ENCODE measurements around the gene ELFN1.

- PRO-cap, 4 experiments, result peak in 2 of 4 experiments; most common plus-strand start chr7:888245 (in 2); most common minus-strand start chr7:888257 (in 2)
- RAMPAGE, long total RNA, 2 experiments, result no peak in any of the 2 experiments
Observed at GRCh38 chr7:887851-888699, 11.7 kb downstream of the GET4 start.

DNA sequence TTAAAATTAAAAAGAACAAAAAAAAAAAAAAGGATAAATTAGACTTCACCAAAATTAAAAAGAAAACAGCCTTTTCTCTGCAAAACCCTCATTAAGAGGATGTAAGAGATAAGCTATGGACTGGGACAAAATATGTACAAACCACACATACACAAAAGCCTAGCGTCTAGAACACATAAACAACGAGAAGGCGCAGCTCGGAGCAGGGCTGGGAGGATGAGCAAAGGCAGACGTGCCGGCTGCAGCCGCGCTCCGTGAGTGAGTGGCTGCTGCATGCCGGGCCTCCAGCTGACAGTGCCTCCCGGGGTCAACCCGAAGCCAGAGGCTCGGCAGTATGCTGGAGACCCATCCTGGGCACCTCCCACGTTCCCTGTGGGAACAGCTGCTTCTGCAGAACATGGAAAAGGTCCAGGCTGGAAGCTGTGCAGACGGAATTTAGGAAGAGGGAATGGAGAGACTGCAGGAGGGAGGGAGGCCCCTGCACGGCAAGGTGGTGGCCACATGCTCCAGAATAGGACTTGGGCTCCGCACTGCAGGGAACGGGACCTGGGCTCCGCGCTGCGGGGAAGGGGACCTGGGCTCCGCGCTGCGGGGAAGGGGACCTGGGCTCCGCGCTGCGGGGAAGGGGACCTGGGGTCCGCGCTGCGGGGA, 3.5 kb upstream of the GPR146 start:
- PRO-cap, 4 experiments, result no peak in any of the 4 experiments
- RAMPAGE, long total RNA, 2 experiments, result no peak in any of the 2 experiments

GRCh38 chr7:1046761-1047367, 2.5 kb downstream of the GPR146 start:
- PRO-cap, 4 experiments, result no peak in any of the 4 experiments
- RAMPAGE, long total RNA, 2 experiments, result no peak in any of the 2 experiments

DNA sequence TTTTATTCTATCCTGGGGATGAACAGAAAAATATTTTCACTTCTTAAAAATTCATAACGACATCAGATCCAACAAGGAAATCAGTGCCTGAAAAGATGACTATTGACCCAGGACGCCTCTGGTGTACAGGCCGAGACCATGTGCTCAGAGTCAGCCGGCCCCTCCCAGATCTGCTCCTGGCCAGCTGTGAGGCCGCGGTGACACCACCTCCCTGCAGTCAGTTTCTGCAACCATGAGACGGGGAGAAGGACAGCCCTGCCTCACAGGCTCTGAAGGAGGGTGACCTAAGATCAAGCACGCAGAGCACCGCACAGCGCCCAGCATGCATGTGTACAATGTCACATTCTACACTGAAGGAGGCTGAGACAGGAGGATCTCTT, 2.7 kb upstream of the GPER1 start:
- PRO-cap, 4 experiments, result no peak in any of the 4 experiments
- RAMPAGE, long total RNA, 2 experiments, result no peak in any of the 2 experiments

GRCh38 chr7:1096376-1096992, 8.6 kb downstream of the GPER1 start:
- PRO-cap, 4 experiments, result no peak in any of the 4 experiments
- RAMPAGE, long total RNA, 2 experiments, result no peak in any of the 2 experiments

GRCh38 chr7:1124922-1125474, 13.0 kb downstream of the C7orf50 start:
- PRO-cap, 4 experiments, result peak in 1 of 4 experiments; most common minus-strand start chr7:1125077 (in 1)
- RAMPAGE, long total RNA, 2 experiments, result no peak in any of the 2 experiments

DNA sequence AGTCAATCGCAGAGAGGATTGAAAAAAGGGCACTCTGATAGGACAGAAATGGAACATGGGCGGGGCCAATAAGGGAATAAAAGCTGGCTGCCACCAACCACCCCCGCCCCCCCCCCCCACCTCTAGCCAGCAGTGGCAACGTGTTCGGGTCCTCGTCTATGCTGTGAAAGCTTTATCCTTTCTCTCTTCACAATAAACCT, 11.7 kb upstream of the ZFAND2A start:
- PRO-cap, 4 experiments, result no peak in any of the 4 experiments
- RAMPAGE, long total RNA, 2 experiments, result no peak in any of the 2 experiments

DNA sequence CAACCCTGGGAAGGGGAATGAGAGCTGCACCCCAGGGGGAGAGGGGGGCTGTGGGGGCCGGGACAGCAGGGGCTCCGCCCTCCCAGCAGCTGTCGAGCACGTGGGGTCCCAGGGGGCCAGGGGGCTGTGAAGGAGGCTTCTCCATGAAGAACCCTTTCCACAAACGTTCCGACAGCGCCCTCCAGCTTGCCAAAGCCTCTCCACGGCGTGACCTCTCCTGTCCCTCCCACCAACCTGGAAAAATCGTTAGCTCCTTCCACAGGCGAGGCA, 66.2 kb downstream of the UNCX start:
- PRO-cap, 4 experiments, result no peak in any of the 4 experiments
- RAMPAGE, long total RNA, 2 experiments, result no peak in any of the 2 experiments

GRCh38 chr7:1447008-1447445, 12.2 kb downstream of the MICALL2 start:
- PRO-cap, 4 experiments, result no peak in any of the 4 experiments
- RAMPAGE, long total RNA, 2 experiments, result no peak in any of the 2 experiments

DNA sequence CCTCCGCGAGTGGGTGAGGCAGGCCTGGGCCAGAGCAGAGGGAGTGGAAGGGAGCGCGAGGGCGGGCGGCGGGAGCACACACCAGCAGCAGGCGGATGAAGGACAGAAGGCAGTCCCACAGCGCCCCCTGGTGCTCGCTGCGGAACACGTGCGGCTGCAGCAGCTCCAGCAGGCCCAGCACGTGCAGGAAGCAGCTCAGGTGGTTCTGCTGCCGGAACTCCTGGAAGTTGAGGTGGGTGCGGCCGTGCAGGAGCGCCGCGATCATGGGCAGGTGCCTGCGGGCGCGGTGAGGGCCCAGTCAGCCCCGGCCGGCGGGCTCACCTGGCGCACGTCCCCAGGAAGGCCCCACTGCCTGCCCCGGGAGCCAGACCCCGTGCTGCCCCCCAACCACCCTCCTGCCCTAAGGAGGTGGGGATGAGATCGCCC, 14.8 kb upstream of the MICALL2 start:
- PRO-cap, 4 experiments, result no peak in any of the 4 experiments
- RAMPAGE, long total RNA, 2 experiments, result no peak in any of the 2 experiments

- PRO-cap, 4 experiments, result no peak in any of the 4 experiments
- RAMPAGE, long total RNA, 2 experiments, result no peak in any of the 2 experiments
Observed at GRCh38 chr7:1487247-1487759, 16.9 kb downstream of the INTS1 start.

DNA sequence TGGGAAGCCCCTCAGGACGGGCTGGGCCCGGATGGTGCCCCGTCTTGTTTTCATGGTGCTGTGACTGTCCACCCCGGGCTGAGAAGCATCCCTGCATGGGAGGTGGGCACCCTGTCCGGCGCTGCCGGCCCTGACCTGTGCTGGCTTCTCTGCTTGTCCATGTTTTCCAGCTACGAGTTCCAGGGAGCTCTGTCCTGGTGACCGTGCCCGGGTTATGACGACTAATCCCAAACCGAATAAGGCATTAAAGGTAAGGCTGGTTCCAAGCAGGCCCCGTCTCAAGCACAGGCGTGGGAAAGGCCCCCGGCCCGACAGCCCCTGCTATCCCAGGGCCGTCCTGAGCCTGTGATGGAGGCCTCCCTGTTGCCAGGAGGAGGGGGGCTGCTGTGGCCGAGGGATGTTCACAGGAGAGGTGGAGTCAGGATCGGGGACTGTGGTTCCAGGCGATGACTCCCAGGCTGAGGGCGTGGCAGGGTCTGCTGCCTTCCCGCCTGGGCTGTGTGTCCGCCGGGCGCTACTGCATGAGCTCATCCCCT, 8.5 kb downstream of the MAFK start:
- PRO-cap, 4 experiments, result no peak in any of the 4 experiments
- RAMPAGE, long total RNA, 2 experiments, result no peak in any of the 2 experiments

GRCh38 chr7:1553376-1554087, 2.5 kb downstream of the TMEM184A start:
- PRO-cap, 4 experiments, result no peak in any of the 4 experiments
- RAMPAGE, long total RNA, 2 experiments, result no peak in any of the 2 experiments

DNA sequence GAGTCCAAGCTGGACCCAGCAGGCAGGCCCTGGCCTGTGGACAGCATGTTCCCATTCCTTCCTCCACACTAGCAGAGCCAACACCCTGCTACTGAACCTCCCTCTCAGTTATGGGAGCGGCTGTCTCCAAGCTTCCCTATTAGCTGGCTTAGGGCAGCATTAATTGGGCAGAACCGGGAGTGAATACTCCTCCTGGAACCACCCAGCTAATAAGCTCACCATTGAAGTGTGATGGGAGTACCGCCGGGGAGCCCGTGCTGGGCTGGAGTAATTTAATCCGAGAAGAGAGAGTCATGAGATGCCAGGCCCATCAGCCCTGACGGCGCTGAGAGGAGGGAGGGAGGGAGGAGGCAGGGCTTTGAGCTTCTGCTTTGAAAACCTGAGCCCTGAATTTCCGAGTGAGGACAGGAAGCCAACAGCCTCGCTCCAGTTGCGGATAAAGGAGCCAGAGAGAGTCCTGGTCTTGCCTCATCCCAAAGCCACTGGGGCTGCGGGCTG, 31.8 kb upstream of the ELFN1 start:
- PRO-cap, 4 experiments, result no peak in any of the 4 experiments
- RAMPAGE, long total RNA, 2 experiments, result no peak in any of the 2 experiments

DNA sequence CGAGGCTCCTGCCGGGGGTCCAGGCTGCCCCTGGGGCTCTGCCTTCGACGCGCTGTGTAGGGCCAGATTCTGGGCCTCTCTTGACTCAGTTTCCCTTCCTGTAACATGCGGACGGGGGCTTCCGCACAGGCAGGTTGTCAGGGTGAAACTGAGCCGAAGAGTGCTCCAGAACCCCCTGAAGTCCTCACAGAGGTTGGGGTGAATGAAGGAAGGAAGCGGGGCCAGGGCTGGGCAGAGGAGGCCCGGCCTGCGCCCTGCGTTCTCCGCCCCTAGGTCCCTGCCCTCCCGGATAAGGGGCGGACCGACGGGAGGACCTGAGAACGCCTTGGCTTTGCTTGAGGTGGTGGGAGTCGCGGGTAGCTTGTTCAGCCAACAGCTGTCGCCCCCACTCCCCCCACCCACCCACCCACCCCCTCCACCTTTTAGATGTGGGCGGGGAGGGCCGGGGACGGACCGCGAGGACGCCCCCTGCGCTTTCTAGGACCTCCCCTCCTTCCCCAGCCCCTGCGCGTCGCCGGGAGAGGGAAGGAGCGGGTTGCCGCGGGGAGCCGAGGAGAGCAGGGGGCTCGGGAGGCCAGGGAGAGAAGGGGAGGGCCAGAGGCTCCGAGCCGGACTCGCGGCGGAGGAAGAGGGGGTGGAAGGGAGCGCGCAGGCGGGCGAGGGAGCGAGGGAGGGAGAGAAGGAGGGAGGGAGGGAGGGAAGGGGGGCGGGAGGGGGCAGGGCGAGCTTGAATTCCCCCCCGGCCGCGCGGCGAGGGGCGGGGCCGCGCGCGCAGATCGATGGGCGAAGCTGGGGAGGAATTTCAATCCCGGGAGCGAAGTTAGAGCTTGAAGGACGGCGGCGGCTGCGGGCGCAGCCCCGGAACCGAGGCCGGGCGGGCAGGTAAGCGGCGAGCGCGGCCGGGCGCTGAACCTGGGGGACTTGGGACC, at the start of gene ELFN1:
Gene ELFN1, plus strand, starts transcription at position 805 of the 929 bp plus-strand sequence.
- PRO-cap, 4 experiments, result peak in 4 of 4 experiments; most common plus-strand start position 823 of the sequence (in 4); most common minus-strand start position 616 of the sequence (in 4)
- RAMPAGE, long total RNA, 2 experiments, result start-site peak on the plus strand in 1 of 2 experiments, centred at position 821 of the sequence, 67 reads per replicate

DNA sequence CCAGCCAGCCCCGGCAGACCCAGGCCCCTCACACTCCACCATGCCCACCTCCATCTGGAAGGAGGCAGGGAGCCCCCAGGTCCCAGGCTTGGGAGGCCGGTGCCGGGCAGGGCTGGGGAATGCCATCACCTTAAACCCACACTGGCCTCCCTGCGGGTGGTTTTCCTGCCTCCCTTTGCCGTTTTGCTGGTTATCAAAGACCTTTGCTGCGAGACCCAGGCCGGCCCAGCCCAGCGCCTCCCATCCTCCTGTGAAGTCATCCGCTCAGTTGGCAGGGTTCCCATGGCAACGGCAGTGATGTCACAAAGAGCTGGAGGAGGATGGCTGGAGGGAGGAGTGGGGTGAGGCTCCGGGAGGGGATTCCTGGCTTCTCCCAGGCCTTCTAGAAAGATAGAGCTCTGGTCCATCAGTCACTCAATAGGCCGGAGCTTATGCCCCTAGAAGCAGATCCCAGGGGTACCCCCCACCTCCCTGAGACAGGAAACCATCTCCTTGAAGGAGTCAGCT, 24.1 kb downstream of the ELFN1 start:
- PRO-cap, 4 experiments, result no peak in any of the 4 experiments
- RAMPAGE, long total RNA, 2 experiments, result no peak in any of the 2 experiments

DNA sequence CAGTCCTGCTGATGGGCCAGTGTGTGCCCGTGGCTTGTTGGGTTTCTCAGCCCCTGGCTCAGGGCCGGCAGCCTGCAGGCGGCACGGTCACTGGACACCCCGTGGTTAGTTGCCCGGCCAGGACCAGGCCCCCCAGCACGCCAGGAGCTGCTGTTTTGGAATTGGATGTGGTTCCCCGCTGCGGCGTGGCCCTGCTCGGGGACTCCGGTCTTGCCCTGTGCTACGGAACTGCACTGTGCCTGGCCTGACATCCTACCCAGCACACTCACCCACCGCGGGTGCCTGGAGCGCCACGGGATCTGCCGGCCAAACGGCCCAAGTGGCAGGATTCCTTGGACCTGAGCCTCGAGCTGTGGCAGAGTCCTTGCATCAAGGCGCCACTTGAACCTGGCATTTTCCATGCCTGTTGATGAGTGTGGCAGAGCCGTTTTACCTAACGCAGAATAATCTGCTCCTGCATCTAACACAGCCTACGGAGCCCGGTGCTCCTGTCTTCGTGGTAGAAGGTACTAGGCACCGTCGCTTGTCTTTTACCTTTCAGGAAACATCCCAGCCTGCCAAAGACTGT, 89.1 kb downstream of the ELFN1 start:
- PRO-cap, 4 experiments, result no peak in any of the 4 experiments
- RAMPAGE, long total RNA, 2 experiments, result no peak in any of the 2 experiments

- PRO-cap, 4 experiments, result peak in 2 of 4 experiments; most common plus-strand start chr7:1853463 (in 2); most common minus-strand start chr7:1853427 (in 2)
- RAMPAGE, long total RNA, 2 experiments, result no peak in any of the 2 experiments
Observed at GRCh38 chr7:1853262-1853995, 183.4 kb downstream of the ELFN1 start.

- PRO-cap, 4 experiments, result peak in 1 of 4 experiments; most common minus-strand start chr7:1884031 (in 1)
- RAMPAGE, long total RNA, 2 experiments, result no peak in any of the 2 experiments
Observed at GRCh38 chr7:1883733-1884252, 213.7 kb downstream of the ELFN1 start.

- PRO-cap, 4 experiments, result peak in 3 of 4 experiments; most common plus-strand start chr7:1916520 (in 3); most common minus-strand start chr7:1916244 (in 1)
- RAMPAGE, long total RNA, 2 experiments, result no peak in any of the 2 experiments
Observed at GRCh38 chr7:1916024-1916634, 246.1 kb downstream of the ELFN1 start.

Measured in right lobe of liver (tissue), 4 donors.